ENCODE results near the genes TMEM120A, FGL2 and RSBN1L.

- PRO-cap, 4 experiments, result peak in 4 of 4 experiments; most common minus-strand start chr7:75906003 (in 4)
- RAMPAGE, long total RNA, 4 experiments, result no peak in any of the 4 experiments
Observed at GRCh38 chr7:75905794-75906627, 8.9 kb upstream of the POR start.

- PRO-cap, 4 experiments, result no peak in any of the 4 experiments
- RAMPAGE, long total RNA, 4 experiments, result no peak in any of the 4 experiments
Observed at GRCh38 chr7:75916759-75917328, 1.9 kb downstream of the POR start.

DNA sequence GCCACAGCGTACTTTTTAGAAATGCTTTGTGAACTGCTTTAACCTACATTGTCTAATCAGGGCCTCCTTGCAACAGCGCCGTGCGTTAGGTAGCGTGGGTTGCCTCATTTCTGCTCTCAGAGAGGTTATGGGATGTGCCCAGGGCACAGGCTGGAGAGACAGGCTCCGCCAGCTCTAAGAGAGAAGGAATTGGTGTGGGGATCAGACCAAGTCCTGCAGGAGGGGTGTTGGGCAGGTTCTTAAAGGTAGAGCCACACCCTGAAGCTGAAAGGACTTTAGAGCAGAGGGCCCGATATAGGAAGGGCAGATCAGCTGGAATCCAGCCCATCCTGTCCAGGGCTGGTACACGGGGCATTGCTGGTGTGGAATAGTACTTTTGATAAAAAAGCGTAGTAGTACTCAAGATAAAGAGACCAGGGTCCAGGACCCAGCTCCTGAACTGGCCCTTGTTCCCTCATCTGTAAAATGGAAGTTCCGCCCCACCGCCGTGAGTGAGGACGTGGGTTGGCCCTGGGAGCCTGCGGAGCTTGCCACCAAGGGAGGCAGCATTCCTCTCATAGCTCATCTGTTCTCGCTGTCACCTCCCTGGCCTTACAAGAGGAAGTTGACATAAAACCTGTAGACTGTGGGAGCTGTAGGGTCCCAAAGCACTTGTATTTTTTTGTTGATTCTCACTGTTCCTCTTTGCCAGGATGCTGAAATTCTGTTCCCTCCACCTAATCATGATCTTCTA lies 37.2 kb downstream of the TMEM120A start:
- PRO-cap, 4 experiments, result no peak in any of the 4 experiments
- RAMPAGE, long total RNA, 4 experiments, result no peak in any of the 4 experiments

DNA sequence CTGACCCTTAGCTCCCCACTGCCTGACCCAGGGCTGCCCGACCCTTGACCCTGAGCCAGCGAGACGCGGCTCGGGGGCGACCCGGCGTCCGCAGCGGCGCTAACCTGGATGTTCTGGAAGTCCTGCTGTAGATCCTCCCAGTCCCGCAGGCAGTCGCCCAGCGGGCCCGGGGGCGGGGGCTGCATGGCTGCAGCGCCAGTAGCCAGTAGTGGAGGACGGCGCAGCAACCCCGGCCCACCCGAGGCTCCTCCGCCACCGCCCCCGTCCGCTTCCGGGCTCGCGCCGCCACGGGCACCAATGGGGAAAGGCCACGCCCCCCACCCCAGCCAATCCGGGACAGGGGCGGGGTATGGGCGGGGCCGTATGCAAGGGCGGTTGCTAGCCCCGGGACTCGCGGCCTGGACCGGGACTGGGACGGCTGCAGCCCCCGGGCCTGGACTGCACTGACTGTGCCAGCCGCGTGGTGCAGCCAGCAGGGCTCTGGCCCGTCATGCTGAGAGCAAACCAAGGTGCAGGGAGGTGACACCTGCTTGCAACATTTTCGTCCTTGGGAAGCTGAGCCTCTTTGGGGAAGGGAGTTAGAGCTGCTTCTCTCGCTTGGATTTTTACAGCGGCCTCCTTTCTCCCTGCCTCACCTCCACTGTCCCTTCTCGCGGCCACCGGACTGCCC lies at the start of gene TMEM120A:
TSS of gene TMEM120A (minus strand) at position 210 of the 670 bp plus-strand sequence.
- PRO-cap, 4 experiments, result peak in 4 of 4 experiments; most common plus-strand start position 390 of the sequence (in 3); most common minus-strand start position 210 of the sequence (in 4)
- RAMPAGE, long total RNA, 4 experiments, result start-site peak on the plus strand in 2 of 4 experiments, centred at positions 391 to 397 of the sequence, 10 to 15 reads per replicate; start-site peak on the minus strand in 4 of 4 experiments, centred at positions 195 to 208 of the sequence, 342 to 771 reads per replicate

DNA sequence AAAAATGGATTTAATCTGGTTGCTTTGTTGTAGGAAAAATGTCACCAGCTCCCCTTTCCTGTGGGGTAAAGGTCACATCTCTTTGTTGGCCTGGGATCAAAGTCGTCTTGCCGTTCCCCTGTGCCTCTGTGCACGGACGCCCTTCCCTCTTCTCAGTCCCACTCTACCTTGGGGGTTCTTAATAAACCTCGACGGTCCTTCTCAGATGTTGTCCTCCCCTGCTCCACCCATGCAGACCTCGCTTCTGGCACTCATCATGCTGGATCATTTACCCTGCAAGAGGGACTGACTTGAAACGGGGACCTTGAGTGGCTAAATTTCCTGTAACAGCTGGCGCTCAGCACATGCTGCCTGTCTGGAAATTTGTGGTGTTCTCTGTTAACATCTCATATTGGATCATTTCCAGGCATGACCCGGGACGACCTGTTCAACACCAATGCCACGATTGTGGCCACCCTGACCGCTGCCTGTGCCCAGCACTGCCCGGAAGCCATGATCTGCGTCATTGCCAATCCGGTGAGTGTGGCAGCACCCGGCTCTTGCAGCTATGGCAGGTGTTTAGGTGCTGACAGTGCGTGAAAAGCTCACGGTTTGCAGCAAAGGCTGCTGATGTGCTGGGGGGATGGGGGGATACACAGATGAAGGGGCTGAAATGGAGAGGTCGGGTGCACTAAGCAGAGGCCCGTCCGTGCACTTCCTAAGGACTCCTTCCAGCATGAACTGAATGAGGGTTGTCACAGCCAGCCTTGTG lies 9.8 kb downstream of the MDH2 start:
- PRO-cap, 4 experiments, result peak in 3 of 4 experiments; most common plus-strand start position 557 of the sequence (in 1); most common minus-strand start position 246 of the sequence (in 2)
- RAMPAGE, long total RNA, 4 experiments, result no peak in any of the 4 experiments

- PRO-cap, 4 experiments, result peak in 4 of 4 experiments; most common plus-strand start chr7:76282646 (in 1); most common minus-strand start chr7:76282528 (in 4)
- RAMPAGE, long total RNA, 4 experiments, result no peak in any of the 4 experiments
Observed at GRCh38 chr7:76282429-76283190, 19.9 kb upstream of the HSPB1 start.

DNA sequence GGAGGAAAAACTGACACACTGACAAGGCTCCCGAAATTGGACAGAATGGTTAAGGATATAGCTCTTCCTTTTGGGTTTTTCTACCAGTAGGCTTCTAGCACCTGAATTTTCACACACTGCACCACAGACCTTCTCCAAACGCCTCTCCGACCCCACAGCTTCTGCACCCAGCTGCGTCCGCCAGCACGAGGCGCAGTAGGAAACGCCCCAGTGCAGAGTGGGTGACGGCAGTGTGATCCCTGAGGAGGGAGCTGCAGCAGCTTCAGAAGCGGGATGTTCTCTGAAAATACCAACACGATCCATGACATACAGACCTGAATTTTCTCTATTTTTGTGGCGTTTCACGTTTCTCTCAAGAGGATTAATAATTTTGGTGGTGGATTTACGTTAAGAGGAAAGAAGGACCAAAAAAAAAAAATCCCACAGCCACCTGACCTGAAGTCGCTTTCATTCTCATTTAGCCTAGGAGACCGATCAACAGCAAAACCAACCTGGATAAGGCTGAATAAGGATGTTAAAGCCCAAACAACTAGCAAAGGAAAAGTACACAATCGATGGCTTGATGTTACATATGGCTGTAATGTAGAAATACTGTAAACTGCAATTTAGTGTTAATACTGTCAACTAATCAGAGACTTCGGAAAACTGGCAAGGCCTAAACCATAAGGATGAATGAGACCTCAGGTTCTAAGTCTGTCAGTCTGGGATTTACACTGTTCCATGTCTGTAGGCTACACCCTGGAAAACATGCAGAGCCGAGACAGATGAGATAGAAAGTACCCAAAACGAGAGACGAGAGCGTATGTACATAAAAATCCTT lies 26.1 kb downstream of the HSPB1 start:
- PRO-cap, 4 experiments, result no peak in any of the 4 experiments
- RAMPAGE, long total RNA, 4 experiments, result no peak in any of the 4 experiments

GRCh38 chr7:76373107-76373626 lies 14.4 kb upstream of the YWHAG start:
- PRO-cap, 4 experiments, result peak in 1 of 4 experiments; most common plus-strand start chr7:76373485 (in 1); most common minus-strand start chr7:76373403 (in 1)
- RAMPAGE, long total RNA, 4 experiments, result no peak in any of the 4 experiments

DNA sequence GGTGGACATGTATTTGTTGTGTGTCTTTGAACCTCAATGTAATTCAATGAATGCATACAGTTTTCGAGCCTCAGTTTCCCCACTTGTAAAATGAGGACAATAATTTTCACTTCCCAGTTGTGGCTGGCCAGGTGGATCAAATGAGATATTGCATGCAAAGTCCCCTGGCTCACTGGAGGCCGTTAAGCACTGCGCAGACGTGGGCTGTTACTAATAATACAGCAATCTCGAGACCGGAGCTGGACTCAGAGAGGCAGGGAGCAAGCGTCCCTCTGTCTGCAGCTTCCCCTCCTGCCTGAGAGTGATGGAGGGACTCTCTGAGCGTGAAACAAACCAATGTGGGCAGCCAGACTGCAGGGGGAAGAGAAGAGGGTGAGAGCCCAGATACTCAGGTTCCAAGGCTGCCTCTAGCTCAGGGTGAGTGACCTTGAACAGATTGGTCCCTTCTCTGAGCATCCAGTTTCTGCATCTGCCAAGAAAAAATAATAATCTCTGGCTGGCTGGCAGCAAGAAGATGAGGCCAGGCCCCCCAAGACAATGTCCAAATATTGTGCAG lies 18.8 kb upstream of the YWHAG start:
- PRO-cap, 4 experiments, result no peak in any of the 4 experiments
- RAMPAGE, long total RNA, 4 experiments, result no peak in any of the 4 experiments

DNA sequence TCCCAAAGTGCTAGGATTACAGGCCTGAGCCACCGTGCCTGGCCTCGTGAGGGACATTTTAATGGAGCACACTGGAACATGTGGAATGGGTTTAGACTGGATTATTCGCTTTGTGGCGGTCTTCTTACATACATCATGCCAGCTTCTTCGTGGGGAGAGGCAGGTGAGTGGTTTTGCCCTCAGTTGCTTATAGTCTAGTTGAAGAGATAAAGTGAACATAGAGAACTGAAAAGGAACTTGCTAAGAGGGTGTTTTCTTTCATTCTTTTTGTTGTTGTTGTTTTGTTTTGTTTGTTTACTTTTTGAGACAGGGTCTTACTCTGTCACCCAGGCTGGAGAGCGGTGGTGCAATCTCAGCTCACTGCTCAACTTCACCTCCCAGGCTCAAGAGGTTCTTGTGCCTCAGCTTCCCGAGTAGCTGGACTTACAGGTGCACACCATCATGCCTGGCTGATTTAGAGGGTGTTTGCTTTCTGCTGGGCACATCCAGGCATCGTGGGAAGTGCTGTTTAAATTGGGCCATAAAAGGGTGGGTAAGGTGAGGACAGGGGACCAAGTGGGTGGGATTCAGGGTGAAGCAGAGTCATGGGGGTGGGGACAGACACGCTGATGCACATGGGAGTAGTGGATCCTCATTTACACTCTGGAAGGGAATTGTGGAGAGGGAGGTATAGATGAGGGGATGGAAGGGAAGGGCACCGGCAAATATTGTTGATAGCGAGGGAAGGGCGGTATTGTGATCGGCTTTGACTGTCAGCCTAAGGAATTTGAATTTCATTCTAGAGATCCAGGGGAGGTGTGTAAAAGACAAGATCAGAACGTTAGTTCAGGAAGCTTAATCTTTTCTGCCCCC lies 3.4 kb downstream of the DTX2 start:
- PRO-cap, 4 experiments, result no peak in any of the 4 experiments
- RAMPAGE, long total RNA, 4 experiments, result no peak in any of the 4 experiments

DNA sequence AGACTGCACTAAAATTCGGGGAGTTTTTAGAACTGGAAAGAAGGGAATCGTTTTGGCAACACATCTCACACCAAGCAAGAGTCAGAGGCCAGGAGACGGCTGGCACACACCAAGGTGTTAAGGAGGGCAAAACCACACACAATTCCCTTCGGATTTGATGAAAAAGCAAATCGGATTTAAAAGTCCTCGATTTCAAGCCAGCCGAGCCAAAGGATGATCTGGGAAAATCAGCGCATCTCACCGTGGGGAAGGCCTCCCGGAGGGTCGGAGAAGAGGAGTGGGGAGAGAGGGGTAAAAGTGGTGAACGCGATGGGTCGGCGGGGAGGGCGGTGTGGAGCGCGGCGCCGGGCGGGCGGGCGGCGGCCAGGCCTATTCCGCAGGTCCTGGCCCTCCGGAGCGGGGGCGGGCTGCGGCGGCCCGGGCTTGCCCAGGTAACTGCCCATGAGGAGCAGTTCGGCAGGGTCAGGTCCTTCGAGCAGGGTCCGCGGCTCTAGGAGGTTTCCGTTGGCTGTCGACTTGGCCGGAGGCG lies 548 bp downstream of the POMZP3 start:
- PRO-cap, 4 experiments, result no peak in any of the 4 experiments
- RAMPAGE, long total RNA, 4 experiments, result no peak in any of the 4 experiments

- PRO-cap, 4 experiments, result peak in 3 of 4 experiments; most common plus-strand start chr7:77199818 (in 2); most common minus-strand start chr7:77199819 (in 3)
- RAMPAGE, long total RNA, 4 experiments, result start-site peak on the minus strand in 4 of 4 experiments, at chr7:77199805-77199851 at its widest, 1,445 to 4,654 reads per replicate
Observed at GRCh38 chr7:77198960-77200212, at the start of gene FGL2. Gene FGL2 (minus strand): TSS chr7:77199819.

DNA sequence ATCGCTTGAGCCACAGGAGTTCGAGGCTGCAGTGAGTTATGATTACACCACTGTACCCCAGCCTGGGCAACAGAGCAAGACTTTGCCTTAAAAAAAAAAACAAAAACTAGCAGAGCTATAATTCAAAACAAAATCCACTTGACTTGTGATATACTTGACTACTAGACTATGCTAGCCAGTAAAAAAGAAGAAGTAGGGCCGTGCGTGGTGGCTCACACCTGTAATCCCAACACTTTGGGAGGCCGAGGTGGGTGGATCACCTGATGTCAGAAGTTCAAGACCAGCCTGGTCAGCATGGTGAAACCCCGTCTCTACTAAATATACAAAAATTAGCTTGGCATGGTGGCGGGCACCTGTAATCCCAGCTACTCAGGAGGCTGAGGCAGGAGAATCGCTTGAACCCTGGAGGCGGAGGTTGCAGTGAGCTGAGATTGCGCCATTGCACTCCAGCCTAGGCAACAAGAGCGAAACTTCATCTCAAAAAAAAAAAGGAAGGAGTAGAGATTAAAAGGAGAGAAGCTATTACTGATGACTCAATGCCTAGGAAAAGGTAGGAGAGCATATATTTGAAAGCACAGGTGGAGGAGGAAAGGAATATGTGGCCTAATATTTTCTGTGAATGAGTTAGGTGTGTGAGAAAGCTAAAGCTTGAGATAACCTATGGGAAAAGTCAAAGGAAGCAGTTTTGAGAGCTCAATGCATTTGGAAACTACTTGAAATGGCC lies 26.0 kb upstream of the FGL2 start:
- PRO-cap, 4 experiments, result no peak in any of the 4 experiments
- RAMPAGE, long total RNA, 4 experiments, result no peak in any of the 4 experiments

- PRO-cap, 4 experiments, result no peak in any of the 4 experiments
- RAMPAGE, long total RNA, 4 experiments, result no peak in any of the 4 experiments
Observed at GRCh38 chr7:77241953-77242409, 42.4 kb upstream of the FGL2 start.

DNA sequence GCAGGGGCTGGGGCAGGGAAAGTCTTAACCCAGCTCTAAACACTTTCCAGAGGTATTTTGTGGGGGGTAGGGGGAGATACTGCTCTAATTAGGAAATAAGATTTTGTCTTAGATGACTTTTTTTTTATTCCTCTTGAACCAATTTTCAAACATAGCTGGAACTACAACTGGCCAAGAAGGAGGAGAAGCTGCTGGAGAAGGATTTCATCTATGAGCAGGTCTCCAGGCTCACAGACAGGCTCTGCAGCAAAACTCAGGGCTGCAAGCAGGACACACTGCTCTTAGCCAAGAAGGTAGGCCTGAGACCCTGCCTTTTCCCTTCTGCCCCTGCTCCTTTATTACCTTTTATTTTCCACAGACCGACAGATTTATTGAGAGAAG lies 87.7 kb upstream of the FGL2 start:
- PRO-cap, 4 experiments, result no peak in any of the 4 experiments
- RAMPAGE, long total RNA, 4 experiments, result no peak in any of the 4 experiments

DNA sequence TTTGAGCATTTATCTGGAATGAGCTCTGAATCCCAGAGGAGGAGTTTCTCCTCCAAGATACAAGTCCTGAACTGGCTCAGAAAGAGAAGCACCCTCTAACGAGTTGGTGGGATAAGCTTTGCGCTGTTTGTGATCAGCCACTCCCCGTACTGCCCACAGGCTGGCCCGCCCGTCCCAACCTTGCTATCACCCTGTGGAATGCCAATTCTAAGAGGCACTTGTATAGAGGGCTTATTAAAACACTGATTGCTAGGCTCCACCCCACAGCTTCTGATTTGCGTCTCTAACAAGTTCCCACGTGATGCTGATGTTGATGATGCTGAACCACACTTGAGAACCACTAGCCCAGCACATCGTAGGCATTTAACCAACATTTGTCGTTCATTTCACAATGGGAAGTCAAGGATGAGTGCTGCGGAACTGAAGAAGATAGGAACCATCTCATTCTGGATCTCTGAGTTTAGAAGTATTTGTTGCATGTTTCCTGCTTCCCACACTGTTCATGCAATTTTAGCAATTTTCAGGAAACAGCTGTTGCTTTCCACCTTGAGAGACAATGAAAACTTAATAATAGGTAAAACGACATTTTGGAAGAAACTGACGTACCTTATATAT lies 12.7 kb upstream of the GSAP start:
- PRO-cap, 4 experiments, result peak in 4 of 4 experiments; most common plus-strand start position 391 of the sequence (in 4); most common minus-strand start position 193 of the sequence (in 2)
- RAMPAGE, long total RNA, 4 experiments, result no peak in any of the 4 experiments

- PRO-cap, 4 experiments, result no peak in any of the 4 experiments
- RAMPAGE, long total RNA, 4 experiments, result no peak in any of the 4 experiments
Observed at GRCh38 chr7:77479355-77479882, 57.7 kb upstream of the PTPN12 start.

DNA sequence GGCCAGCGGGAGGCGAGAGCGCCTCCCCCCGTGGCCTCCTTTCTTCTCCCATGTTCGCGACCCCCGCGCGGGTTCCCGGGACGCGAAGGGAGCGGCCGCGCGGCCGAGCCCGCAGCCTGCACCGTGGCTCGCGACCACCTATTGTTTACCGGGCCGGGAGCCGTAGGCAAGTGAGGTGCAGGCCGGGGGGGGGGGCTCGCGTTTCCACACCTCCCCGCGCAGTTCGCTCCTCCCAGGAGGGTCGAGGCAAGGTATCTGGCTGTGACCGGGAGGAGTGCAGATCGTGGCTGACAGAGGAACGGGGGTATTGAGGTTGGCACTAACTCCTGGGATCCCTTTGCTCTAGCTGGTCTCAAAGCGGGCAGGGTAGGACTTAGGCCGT lies 691 bp downstream of the PTPN12 start:
- PRO-cap, 4 experiments, result peak in 4 of 4 experiments; most common plus-strand start position 279 of the sequence (in 4); most common minus-strand start position 143 of the sequence (in 3)
- RAMPAGE, long total RNA, 4 experiments, result start-site peak on the plus strand in 1 of 4 experiments, centred at position 269 of the sequence, 26 reads per replicate

DNA sequence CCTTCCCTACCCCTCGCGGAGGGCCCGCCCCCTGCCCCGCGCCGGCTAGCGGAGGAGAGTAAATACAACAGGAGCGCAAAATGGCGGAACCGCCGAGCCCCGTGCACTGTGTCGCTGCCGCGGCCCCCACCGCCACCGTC lies at the start of gene RSBN1L:
TSS of gene RSBN1L (plus strand) at position 70 of the 140 bp plus-strand sequence.
- PRO-cap, 4 experiments, result peak in 4 of 4 experiments; most common plus-strand start position 78 of the sequence (in 3)
- RAMPAGE, long total RNA, 4 experiments, result start-site peak on the plus strand in 4 of 4 experiments, centred at positions 53 to 73 of the sequence, 346 to 531 reads per replicate

GRCh38 chr7:78769810-78770093 lies 683.7 kb downstream of the MAGI2 start:
- PRO-cap, 4 experiments, result no peak in any of the 4 experiments
- RAMPAGE, long total RNA, 4 experiments, result no peak in any of the 4 experiments

Measured in spleen (tissue), 7 donors.